Mesenchymal stem cell of the bone marrow (primary cell): ENCODE measurements around a stretch of chr7.

GRCh38 chr7:1520465-1521124 is 9.9 kb upstream of the MAFK start:
- CAGE, long polyA plus RNA: no peak

GRCh38 chr7:1523161-1523693 is 7.3 kb upstream of the MAFK start:
- CAGE, long polyA plus RNA: no peak

DNA sequence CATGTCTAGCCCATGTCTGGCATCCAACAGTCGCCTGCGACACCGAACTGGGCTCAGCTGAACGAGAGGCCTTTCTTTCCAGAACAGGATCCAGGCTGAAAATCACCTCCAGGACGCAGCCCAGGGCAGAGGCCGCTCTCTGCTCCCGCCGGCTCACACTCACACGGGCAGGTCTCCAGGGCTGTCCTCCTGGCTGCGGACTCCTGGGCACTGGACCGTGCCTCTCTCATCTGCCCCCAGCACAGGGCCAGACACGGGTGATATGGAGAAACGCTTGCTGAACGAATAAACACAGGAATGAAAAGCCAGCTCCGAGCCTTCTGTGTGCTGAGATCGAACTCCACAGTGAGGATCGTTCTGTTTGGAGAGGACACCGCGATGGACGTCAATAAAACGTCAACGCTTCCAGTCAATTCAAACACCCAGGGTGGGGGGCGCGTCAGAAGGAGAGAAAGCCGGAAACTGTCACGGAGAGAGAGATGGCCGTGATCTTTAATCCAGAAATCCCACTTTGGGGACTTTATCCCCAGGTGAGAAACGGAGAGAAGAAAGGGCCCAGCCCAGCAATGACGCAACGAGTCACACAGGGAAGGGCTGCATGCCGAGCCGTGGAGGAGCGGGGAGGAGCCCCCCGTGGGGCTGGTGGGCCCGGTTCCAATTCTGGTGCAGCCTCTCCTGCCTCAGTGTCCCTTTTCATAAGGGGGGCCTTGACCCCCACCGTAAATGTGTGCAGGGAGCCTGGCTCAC is 202.6 kb downstream of the ELFN1 start:
- CAGE, long polyA plus RNA: no peak

GRCh38 chr7:1875338-1875685 is 205.2 kb downstream of the ELFN1 start:
- CAGE, long polyA plus RNA: no peak

GRCh38 chr7:1928951-1929389 is 258.9 kb downstream of the ELFN1 start:
- CAGE, long polyA plus RNA: no peak

DNA sequence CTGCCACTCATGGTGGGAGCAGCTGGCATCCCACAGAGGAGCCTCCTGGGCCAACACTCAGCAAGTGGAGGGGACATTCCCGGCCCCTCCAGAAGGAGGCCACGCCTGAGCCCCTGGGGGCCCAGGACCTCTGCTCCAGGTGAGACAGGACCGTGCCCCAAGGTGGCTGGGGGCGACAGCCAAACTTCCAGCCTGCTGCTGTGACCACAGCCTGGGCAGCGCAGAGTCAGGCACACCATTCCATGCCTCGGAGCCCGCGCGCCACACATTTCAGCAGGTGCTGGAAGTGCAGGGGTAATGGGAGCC is 272.1 kb downstream of the ELFN1 start:
- CAGE, long polyA plus RNA: no peak

GRCh38 chr7:2008872-2009621 is 223.7 kb downstream of the MAD1L1 start:
- CAGE, long polyA plus RNA: no peak

DNA sequence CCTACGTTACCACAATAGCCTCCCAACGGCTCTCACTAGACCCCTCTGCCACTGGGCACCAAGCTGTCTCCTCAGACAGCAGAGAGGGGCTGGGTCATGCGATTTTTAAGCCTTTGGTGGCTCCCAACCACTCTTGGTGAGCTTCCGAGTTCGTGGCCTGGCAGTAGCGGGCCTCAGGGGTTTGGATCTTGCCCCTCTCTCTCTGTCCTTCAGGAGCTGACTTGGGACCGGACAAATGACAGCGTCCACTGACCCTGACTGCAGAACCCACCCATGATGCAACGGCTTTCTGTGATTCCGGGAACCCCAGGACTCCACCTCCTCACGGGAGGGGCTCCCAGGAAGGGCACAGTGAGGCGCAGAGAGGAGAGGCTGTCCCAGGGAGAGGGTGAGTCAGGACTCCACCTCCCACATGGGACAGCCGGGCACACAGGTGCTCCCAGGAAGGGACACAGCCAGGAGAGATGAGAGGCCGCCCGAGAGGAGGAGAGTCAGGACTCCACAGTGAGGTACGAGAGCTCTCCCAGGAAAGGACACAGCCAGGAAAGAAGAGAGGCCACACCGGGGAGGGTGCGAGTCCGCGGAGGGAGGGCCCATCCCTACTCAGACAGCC is 162.7 kb downstream of the MAD1L1 start:
- CAGE, long polyA plus RNA: no peak

- CAGE, long polyA plus RNA: no peak
Measured at GRCh38 chr7:2133038-2133502, 99.7 kb downstream of the MAD1L1 start.

- CAGE, long polyA plus RNA: no peak
Measured at GRCh38 chr7:2137906-2139033, 94.5 kb downstream of the MAD1L1 start.

DNA sequence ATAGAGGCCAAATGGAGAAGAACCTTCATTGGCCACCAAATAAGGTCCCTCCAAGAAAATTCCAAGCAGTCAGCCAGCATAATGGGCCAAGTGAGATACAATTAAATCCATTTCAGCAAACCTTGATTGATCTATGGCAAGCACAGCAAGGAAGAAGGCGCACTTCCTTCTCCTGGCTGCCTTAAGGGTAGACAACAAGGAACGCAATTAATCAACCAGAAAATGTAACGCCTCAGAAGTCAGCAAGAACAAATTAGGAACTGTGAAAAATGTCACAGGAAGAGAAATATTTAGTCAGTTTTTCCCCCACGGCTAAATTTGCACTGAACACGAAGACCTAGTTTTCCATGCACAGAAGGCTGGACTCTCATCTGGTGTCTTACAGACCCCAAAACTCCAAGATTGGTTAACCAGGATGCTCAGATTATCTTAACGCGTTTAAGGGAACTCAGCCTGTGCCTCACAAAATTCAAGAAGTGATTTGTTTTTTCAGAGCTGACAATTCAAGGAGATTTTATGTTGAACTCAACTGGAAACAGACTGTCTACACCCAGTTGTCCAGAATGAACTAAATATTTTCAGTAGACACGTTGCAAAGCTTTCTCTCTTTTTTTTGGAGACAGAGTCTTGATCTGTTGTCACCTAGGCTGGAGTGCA is 14.3 kb downstream of the SNX8 start:
- CAGE, long polyA plus RNA: no peak

GRCh38 chr7:2360598-2361194 is 6.1 kb downstream of the EIF3B start:
- CAGE, long polyA plus RNA: no peak

- CAGE, long polyA plus RNA: no peak
Measured at GRCh38 chr7:2363455-2363780, 8.8 kb downstream of the EIF3B start.

- CAGE, long polyA plus RNA: no peak
Measured at GRCh38 chr7:2374998-2375615, 20.5 kb downstream of the EIF3B start.

DNA sequence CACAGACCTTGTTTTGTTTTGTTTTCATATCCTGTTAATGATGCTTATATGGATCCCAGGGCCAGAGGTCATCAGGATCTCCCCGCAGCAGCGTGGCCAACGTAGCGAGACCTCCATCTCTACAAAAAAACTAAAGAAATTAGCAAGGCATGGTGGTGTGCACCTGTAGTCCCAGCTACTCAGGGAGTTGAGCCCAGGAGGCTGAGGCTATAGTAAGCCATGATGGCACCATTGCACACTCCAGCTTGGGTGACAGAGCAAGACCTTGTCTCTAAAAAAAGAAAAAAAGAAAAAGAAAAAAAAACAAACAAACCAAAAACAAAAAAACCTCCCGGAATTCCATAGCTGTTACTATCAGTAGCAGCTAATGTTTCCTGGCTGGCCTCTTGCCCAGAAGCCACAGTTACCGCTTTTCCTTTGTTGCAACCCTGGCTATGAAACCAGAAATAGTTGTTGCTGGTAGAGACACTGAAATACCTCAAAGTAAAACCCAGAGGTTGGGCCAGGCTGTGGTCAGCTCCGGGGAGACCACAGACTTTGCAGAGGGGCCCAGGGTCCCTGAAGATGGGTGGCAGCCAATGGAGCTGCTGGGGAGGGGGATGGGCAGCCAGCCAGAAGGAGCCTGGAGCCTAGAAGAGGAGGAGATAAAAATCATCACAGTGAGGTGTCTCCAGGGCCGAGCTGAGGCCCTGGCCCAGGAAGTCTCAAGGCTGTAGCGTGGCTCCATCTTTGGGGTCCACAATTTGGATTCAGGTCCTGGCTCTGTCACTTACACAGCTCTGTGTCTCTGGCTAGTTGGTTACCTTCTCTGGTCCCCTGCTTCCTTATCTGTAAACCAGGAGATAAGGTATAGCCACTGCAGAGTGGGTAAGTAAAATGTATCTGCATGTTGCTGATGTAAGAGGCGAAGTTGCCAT is 3.5 kb upstream of the CHST12 start:
- CAGE, long polyA plus RNA: no peak

DNA sequence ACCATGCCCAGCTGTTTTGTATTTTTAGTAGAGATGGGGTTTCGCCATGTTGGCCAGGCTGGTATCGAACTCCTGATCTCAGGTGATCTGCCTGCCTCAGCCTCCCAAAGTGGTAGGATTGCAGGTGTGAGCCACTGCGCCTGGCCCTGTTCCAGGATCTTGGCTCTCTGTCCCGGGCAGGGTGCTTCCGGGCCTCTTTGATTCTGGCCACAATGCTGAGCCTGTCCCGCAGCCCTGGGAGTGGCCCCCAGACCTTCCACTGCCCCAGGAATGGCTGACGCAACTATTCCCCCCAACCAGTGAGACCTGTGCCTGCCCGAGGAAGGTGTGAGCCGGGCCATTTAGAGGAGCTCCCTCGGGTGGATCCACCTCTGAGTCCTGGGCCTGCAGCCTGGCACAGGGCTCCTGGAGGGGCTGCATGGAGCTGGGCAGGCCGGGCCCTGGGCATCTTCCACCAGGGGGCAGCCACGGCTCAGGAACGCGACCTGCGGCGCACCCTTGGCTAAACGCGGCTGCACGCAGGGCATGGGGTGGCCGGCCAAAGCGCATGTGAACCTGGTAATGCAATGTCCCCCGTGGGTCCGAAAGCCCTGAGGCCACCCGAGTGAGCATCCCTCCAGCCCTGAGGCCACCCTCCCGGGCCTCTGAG is 25.0 kb downstream of the GRIFIN start:
- CAGE, long polyA plus RNA: no peak

GRCh38 chr7:2531369-2532169 is 12.0 kb downstream of the LFNG start:
- CAGE, long polyA plus RNA: no peak

GRCh38 chr7:2539542-2540500 is 15.5 kb downstream of the BRAT1 start:
- CAGE, long polyA plus RNA: no peak

DNA sequence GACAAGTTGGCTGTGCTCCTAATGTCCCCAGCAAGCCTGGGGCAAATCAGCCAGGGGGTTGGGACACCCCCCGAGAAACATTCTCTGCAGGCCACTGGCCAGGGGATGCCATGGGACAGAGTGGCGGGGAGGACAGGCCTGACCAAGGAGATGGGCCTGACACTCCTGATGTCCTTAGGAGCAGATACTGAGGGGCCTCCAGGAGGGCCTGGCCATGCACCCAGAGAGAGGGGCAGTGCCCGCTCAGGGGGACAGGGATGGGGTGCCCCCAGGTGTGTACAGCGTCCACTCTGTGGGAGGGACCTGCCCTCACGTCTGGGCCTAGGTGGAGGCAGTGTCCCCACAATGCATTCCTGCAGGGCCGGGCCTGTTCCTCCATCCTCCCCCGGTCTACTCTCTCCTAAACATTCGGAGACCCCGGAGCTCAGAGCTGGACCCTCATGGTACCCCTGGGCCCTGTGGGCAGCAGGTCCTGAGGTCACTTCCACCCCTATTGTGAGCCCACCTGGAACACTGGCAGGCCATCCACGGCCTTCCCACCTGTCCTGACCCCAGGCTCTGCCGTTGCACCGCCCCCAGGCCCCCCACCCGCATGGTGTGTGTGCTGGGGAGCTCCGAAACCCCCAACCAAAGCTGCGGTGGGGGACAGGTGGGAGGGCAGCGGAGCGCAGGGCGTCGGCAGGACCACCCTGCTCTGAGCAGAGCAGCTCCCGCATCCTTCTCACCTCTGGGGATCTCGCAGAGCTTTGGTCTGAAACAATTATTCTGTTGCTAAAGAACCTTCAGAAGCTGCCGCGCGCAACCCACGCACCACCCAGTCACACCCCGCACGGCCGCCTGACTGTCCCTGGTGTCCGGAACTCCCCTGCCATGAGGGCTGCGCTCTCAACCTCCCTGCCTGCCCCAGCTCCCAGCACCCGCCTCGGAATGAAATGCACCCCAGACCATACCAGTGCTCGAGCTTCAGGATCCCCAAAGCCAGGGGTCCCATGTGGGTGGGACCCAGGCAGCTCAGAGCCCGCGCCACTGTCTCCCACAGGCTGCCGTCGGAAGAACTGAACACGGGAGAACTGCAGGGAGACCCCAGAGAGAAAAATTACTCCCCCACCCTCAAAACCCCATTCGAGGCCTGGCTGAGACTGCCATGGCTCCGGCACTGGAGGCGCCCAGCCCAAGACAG is 12.7 kb downstream of the BRAT1 start:
- CAGE, long polyA plus RNA: no peak

GRCh38 chr7:2652347-2653173 is 20.8 kb downstream of the TTYH3 start:
- CAGE, long polyA plus RNA: no peak